ENCODE results near the genes UBL7, RPP25, MAN2C1 and SIN3A.

DNA sequence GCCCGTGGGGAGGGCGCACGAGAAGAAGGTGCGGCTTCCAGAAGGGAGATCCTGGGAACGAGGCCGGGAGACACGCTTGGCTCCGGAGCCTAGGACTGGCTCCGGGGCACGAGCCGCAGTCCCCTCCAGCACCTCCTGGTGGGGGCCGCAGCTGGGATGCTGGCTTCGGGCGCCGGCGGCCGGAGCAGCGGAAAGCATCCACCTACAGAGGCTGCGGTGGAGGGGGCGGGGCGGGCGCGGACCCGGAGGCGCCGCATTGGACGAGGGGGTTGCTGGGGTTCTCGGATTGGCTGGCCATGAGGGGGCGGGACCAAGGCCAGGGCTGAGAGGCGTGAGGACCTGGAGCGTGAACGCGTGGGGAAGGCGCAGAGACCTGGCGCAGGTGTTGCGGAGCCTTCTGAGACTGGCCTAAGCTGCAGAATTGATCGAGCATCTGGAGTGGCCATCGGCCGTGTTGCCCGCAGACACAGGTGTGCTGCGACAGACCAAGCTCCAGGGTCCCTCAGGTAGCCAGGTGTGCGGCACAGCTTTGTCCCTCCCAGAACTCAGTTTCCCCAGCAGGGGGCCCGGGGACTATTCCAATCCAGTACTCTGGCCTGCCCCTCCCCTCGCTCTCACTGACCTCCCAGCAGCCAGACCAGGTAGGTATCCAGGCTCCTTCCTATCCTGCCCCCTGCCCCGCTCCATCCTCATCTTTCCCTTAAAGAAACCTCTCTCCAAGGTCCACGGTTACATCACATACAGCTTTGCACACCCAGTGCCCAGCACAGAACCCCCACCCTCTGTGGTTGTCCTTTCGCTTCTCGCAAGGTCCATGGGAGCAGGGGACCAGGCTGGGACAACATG lies 7.0 kb upstream of the CYP11A1 start:
- RAMPAGE, long total RNA = no peak
- RRBS = 2% methylated on average over 21 of the region's 48 CpGs

DNA sequence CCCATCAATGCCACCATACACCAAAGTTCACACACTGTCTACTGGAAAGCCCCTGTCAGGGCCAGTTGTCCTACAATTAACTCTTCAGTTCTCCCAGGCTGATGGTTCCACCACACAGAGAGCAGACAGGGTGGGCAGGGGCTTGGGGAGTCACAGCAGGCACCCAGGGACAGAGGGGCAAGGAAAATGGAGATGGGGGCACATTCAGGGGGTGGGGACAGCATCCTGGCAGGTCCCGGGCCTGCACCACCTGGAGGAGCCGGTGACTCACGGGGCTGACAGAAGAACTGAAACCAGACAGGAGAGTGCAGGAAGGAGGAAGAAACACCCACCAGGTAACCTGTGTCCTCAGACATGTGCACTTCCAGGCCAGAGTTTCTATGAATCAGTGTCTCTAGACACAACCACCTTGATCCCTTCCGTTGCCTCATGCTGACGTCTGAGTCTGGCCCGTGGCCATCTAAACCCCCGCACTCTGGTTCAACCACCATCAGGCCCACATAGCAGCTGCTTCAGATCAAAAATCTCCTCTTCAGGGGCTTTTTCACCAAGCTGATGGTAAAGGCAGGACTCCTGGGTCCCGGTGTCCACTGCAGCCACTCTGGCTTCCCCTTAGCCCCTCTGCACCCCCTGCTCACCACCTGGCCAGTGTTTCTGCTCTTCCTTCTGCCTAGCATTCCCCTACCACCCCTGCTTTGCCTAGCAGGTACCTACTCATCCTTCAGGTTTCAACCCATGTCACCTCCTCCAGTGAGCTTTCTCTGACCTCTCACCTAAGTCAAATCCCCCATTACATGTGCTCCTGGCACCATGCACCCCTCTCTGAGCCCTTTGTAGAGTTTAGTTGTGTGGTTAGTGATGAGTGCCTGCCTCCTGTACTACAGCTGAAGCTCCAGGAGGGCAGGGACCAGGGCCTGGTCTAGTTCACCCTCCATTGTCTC lies 16.5 kb upstream of the CYP11A1 start:
- RAMPAGE, long total RNA = no peak
- RRBS = no CpG with 5 or more reads among the region's 8 CpGs

- RAMPAGE, long total RNA = start-site peak on the minus strand at chr15:74461108-74461160, 215 and 103 reads in 2 replicates; start-site peak on the plus strand at chr15:74461279-74461314, 16 and 16 reads in 2 replicates
- RRBS = 0% methylated on average over 7 of the region's 53 CpGs
Observed at GRCh38 chr15:74461009-74461922, at the start of gene UBL7. TSS of gene UBL7 (minus strand) at chr15:74461160.

DNA sequence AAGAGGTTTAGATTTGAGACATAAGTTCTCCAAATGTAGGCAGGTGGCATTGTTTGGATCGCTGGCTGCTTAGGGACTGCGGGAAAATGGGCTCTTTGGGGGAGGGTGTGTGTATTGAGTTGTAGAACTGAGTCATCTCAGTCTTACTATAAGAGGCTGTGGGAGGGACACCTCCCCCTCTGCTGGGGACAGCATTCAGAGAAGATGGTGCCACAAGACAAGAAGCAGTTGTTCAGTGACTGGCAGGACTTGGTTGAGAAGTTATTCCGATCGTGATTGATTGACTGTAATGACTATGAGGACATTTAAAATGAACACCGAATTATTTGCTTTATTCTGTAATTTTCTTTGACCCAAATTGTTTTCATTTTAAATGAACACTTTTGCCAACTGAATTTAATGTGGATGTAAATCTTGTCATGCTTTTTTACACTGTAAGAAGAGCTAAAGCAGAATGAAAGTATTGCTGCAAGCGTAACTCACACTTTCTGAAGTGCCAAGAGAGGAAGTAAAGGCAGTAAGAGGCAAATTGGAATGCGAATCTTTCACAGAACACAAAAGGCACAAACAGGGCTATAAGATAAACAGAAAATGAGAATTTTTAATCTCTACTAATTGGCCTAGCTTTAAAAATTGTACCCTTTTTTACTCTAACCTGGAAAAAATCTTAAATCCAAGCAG lies 1.0 kb downstream of the ARID3B start:
- RAMPAGE, long total RNA = no peak
- RRBS = no CpG with 5 or more reads among the region's 7 CpGs

DNA sequence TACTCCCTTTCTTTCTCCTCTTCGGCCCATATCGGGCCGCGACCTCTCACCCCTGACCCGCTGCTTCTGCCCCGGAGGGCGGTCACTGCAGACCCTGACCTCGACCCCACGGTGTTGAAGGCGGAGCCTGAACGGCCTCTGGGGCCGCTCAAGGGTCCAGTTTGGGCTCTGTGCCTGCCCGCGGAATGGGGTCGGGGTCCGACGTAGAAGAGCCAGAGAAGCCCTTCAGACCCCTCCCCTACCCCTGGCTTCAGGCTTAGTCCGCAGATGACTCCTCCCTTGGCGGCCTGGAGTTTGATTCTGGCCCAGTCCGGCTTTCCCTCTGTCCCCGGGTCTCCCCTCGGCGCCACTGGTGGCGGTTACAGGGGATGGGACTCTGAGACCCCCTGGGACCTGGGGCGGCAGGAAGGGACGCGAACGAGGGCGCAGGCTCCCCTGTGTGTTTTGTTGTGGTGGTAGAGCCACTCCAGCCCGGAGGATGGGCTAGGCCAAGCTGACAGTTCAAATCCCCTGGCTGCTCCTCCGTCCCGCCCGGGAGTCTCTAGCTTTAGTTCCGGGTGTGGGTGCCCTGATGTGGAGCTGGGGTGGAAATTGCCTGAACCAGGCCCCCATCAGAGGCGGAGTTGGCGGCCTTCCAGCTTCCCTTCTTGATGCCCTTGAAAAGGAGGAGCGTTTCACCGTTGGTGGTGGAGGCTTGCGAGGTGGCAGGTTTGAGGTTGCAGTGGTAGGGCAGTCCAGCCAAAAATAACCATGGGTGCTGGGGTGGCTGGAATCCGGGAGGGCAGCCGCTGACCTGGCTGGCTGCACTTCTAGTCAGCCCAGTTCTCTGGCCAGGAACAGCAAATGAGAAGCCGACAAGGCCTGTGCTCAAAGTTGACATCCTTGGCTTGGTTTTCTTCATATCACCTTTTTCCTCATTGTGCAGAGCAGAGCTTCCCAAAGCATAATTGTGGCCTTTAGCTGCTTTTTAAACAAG lies 646 bp downstream of the CLK3 start:
- RAMPAGE, long total RNA = no peak
- RRBS = 2% methylated on average over 4 of the region's 42 CpGs

GRCh38 chr15:74635984-74636495 lies 20.4 kb downstream of the CLK3 start:
- RAMPAGE, long total RNA = no peak
- RRBS = no CpG with 5 or more reads among the region's 3 CpGs

DNA sequence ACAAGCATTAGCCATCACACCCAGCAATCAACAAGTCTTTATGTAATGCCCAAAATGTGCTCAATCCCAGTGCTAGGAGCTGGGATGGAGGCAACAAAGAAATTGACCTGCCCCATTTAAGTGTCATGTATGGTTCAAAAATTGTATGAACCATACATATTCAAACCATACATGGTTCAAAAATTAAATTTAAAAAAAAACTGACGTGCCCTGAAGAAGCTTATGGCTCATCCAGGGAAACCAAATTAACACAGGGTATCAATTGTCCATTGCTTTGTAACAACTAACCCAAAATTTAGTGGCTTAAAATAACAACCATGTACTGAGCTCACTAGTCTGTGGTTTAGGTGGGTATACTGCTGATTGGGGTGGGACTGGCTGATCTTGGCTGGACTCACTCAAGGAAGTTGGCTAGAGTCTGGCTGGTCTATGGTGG lies 13.9 kb upstream of the EDC3 start:
- RAMPAGE, long total RNA = no peak
- RRBS = no CpG with 5 or more reads among the region's 1 CpG

- RAMPAGE, long total RNA = no peak
- RRBS = 30% methylated on average over 1 of the region's 9 CpGs
Observed at GRCh38 chr15:74789318-74789862, 7.5 kb downstream of the CSK start.

- RAMPAGE, long total RNA = no peak
- RRBS = no CpG with 5 or more reads among the region's 45 CpGs
Observed at GRCh38 chr15:74802250-74803163, 10.1 kb upstream of the LMAN1L start.

GRCh38 chr15:74831632-74832216 lies 5.3 kb downstream of the CPLX3 start:
- RAMPAGE, long total RNA = no peak
- RRBS = no CpG with 5 or more reads among the region's 6 CpGs

DNA sequence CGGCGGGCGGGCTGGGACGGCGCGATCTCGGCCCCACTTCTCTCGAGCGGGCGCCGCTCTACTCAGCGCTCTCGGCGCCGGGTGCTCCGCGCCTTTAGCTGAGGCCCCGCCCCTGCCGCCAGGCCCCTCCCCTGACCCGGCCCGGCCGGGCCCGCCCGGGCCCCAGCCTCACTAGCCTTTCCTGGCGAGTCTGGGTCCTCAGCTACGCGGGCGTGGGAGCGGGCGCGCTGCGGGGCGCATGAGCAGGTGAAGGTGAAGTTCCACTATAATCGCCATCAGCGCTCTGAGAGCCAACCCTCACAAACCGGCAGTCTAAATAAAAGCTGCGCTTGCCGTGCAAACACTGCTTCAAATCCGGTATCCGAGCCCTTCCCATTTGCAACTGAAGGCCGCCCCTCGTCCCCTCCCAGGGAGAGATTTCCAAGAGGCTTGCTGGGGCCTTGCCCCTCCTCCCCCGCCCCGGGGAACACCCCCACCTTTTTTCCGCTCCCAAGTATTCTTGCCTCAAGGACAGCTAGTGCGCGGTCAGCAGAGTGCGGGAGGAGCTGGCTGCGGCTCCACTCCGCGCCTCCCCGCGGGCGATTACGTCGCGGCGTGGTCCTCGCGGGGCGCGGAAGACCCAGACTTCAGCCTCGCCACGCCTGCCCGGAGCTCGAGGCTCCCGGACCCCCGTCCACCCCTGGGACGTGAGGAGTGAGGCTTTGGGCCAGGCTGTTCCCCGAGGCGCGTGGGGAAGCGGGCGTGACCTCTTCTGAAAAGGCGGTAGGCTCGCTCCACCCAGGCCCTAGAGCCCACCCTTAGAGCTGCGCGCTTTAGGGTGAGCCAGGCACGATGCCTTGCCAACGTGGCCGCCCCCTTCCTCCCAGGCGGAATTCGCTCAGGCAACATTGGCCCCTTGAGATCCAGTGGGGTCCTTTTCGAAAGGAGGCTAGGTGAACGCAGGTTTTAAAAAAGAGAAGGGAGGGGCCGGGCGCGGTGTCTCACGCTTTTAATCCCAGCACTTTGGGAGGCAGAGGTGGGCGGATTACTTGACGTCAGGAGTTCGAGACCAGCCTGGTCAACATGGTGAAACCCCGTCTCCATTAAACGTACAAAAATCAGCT lies at the start of gene RPP25:
Gene RPP25 (minus strand): TSS at position 67 of the 1,103 bp plus-strand sequence.
- RAMPAGE, long total RNA = no peak
- RRBS = under 1% methylated on average over 19 of the region's 94 CpGs

DNA sequence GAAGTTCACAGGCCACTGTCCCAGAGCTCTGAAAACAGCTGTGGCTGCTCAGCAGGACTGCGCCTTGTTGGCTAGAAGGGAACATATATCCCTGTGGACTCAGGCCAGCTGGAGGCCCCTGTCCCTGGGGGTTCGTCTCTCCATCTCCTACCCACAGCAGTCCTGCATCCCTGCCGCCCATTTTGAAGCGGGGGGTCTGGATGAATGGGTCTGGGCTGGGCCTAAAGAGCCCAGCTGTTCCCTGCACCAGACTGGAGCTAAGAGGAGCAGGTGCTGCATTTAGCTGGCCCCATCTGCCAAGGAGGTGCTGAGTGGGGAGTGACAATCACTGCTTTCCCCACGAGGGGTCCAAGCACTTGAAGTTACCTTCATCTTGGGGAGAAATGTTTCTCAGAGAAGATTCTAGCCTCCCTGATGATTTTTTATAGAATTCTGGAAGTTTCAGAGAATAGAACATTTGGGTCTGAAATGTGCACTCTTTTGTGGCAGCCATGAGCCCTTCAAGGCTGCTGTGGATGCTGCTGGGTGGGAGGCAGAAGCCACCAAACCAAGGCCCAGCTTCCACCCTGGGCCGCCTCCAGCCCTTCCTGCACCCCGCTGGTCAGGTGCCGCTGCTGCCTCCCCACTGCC lies 28.0 kb downstream of the PPCDC start:
- RAMPAGE, long total RNA = no peak
- RRBS = no CpG with 5 or more reads among the region's 8 CpGs

GRCh38 chr15:75069340-75070061 lies 46.1 kb downstream of the PPCDC start:
- RAMPAGE, long total RNA = no peak
- RRBS = no CpG with 5 or more reads among the region's 10 CpGs

- RAMPAGE, long total RNA = no peak
- RRBS = no CpG with 5 or more reads among the region's 12 CpGs
Observed at GRCh38 chr15:75206074-75206772, 4.5 kb downstream of the C15orf39 start.

DNA sequence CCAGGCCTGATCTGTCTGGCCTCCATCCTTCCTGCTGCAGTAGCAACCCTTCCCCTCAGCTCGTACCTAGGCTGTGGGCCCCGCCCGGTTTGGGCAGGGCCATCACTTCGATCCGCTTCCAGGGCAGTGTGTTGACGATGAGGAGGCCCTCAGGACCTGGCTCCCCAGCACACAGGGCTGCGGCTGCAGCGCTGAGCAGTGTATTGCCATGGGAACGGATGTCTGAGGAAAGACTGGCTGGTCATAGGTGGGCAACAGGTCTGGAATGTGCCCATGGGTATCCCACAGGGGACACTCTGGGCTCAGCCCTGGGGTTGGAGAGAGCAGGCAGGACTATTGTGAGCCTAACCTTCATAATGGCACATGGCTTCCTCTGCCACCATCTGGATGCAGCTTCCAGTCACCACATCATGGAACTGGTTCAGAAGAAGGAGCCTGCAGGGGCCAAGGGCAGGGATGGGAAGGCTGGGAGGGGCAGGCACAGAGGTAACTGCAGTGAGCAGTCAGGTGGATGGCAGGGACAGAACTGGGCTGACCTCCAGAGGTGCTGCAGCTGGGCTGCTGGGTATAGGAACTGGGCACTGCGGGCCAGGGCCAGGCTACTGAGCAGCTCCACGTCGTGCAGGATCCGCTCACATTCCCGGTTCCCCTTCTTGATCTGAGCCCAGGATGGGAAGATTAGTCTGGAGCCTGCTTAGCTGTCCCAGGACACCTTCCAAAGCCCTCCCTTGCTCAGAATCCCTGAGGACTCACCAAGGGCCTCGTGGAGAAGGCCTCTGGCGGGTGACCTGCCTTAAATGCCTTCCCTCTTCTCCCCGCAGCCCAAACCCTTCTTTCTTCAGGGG lies 8.6 kb downstream of the MAN2C1 start:
- RAMPAGE, long total RNA = no peak
- RRBS = no CpG with 5 or more reads among the region's 17 CpGs

DNA sequence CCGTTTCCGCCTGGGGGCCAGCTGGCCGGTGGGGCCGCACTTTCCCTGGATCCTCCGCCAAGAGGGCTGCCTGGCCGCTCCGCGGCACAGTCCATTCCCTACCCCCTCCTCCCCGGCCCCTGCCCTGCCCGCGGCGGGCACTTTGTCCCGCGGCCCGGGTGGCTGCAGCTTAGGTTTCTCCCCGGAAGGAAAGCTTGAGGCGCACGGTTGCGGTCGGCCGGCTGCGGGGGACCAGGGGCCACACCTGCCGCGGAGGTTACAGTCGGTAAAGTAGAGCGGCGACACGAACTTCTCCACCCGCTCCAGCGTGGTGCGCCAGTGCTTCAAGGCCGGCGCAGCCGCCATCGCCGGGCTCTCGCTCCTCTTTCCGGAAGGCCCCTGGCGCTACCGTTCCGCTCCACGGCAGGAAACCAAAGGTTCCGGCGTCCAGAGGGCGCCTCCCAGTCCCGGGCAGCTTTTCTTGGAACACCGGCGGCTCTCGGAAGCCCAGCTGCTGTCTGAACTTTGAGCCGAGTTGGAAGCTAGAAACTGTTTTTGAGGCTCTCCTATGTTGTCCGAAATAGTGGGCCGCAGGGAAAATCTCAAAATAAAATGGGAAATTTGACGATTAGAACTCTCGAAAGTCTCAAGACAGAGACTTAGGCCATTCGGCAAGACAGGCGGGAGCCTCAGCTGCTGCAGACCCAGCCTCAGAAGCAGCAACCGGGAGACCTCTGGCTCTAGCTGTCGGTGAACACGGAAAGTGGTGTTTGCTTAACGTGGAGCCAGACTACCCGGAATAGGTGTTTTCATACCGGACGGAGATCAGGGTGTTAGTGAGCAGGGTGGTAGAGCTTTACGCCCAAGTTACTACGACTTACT lies at the start of gene MAN2C1:
Gene MAN2C1 (minus strand): TSS at position 369 of the 861 bp plus-strand sequence.
- RAMPAGE, long total RNA = no peak
- RRBS = under 1% methylated on average over 30 of the region's 65 CpGs

DNA sequence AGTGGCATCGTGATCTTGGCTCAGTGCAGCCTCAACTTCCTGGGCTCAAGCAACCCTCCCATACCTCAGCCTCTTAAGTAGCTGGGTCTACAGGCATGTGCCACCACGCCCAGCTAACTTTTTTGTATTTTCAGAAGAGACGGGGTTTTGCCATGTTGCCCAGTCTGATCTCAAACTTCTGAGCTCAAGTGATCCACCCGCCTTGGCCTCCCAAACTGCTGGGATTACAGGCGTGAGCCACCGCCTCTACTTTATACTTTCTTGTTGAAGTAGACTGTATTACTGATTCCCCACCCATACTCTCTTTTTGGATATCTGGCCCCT lies 17.6 kb upstream of the MAN2C1 start:
- RAMPAGE, long total RNA = no peak
- RRBS = no CpG with 5 or more reads among the region's 6 CpGs

- RAMPAGE, long total RNA = no peak
- RRBS = no CpG with 5 or more reads among the region's 4 CpGs
Observed at GRCh38 chr15:75391337-75392216, 23.2 kb upstream of the MAN2C1 start.

GRCh38 chr15:75450178-75450675 lies 1.3 kb downstream of the SIN3A start:
- RAMPAGE, long total RNA = no peak
- RRBS = no CpG with 5 or more reads among the region's 17 CpGs

- RAMPAGE, long total RNA = start-site peak on the minus strand at chr15:75451550-75451606, 23 and 31 reads in 2 replicates
- RRBS = no CpG with 5 or more reads among the region's 47 CpGs
Observed at GRCh38 chr15:75451325-75451845, at the start of gene SIN3A. TSS of gene SIN3A (minus strand) at chr15:75451690.